Diencephalon (tissue), 2 donors: ENCODE measurements around a stretch of chr1.

DNA sequence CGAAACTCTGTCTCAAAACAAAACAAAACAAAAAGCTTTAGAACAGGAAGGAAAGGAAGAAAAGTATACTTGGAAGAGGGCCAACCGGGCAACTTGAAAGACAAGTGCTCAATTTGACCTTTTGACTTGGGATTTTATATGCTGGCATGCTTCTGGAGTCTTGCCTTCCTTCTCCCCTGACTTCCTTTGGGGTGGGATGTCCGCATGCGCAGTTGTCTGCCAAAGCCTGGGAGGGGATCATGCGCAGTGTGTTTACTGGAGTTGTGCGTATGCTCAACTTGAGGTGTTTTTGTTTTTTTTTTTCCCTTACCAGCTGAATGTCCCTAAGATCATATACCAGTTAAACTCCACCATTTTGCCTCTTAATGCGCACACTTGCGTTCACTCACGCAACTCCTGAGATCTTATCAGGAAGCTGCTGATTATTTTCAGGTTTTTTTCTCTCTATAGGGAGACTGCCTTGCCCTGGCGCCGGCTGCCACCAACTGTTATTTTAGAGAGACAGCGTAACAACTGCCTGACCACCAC is 138.6 kb upstream of the ZNF644 start:
- RAMPAGE, long total RNA, result no peak

- RAMPAGE, long total RNA, result no peak
These were observed 178.2 kb downstream of the TGFBR3 start for GRCh38 chr1:91707586-91708291.

DNA sequence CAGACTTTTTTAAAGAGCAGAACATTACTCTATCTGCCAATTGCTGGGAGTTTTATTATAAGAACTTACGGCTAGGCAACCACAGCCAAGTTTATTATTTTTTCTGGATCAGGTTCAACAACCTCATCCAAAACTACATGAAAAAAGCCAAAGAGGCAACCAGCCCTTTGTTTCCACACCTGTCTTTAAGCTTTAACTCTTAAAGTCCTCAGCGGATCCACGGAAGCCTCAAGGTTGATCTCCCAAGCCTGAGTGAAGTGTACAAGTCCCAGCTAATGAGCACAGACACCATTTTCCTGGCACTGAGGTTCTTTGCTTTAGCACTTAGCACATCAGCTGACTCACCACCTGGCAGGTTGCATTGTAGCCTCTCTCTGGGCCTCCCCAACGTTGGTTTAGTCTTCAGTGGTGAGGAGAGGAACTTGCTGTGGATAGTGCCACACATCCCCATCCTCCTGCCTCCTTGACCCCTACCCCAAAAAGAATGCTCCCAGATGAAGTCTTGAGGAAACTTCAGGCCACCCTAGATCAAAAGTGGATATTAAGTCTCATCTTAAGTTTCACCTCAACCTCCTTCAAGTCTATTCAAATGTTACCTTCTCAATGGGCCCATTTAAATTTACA is 143.0 kb downstream of the TGFBR3 start:
- RAMPAGE, long total RNA, result no peak

DNA sequence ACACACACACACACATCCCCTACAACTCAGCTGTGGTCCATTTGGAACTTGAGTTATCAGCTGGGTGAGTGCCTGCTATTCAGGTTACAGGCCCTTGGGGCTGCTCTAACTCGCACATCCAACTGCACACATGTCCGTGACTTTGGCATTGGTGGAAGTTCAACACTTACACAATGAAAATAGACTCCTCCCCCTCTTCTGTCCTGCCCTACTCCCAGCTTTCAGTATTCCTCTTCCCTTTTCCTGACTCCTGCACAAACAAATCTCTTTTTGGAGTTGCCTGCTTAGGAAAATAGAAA is 141.0 kb downstream of the TGFBR3 start:
- RAMPAGE, long total RNA, result no peak

DNA sequence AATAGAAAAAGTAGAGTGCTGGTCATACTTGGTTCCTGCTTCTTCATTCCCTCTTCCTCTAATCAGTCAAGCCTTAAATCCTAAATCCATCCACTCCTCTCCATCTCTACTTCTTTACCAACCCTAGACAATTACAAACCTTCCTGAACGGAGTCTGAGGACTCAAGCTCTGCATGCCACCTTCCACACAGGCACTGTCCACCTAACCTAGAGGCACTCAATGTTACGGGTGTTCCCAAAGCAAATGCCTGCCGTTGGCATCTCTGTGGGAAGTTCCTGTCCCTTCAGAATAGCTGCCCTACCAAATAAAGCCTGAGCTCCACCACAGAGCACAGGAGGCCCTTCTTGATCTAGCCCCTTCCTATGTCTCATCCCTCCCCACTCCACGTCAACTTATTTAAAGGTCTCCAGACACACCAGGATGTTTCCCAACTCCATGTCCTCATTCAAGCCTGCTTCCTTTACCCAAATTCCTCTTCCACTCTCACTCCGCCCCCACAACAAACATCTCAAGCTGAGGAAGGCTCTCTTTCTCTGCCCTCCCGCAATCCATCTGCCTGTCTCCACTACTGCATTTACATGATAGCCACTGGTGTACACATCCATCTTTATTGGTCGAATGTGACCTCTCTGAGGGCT is 87.8 kb downstream of the TGFBR3 start:
- RAMPAGE, long total RNA, result no peak

- RAMPAGE, long total RNA, result no peak
These were observed 82.2 kb downstream of the TGFBR3 start for GRCh38 chr1:91803738-91804198.

DNA sequence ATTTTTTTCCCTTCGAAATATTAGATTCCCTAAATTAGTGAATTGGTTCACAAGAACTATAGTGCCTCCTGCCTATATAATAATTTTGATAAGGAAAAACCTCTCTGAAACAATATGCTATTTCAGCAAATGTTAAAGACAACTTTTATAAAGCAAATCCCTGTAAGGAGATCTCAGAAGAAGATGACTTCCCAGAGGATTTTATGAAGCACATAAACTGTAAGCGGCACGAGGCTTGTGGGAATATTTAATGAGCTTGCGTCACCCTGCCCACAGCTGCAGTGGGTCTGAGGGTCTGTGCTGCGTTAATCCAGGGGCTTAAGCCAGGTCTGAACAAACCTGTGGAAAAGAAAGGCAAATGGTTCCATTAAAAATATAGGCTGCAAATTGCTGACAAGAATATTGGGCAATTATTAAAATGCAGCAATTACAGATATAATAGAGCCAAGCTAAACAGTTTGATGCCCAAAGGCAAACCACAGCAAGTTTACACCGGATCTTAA is 22.0 kb downstream of the TGFBR3 start:
- RAMPAGE, long total RNA, result no peak

DNA sequence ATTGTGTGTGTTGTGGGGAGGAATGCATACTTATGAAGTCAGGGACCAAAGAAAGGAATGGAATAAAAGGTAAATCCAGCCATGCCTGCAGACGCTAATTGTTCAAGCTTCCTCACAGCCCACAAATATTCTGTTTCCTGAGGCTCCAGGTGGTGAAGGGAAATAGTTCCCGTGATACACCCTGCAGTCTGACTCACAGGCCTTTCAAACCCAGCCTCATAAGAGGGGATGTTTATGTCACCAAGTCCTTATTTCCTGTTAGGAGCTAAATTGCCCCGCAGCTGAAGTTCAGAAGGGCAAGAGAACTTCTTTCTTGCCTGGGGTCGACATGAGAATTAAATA is 1.0 kb downstream of the EPHX4 start:
- RAMPAGE, long total RNA, result no peak

- RAMPAGE, long total RNA, result no peak
These were observed 20.3 kb downstream of the GLMN start for GRCh38 chr1:92278213-92279082.

- RAMPAGE, long total RNA, result no peak
These were observed 18.9 kb downstream of the RPAP2 start for GRCh38 chr1:92317644-92318232.

- RAMPAGE, long total RNA, result no peak
These were observed 97.1 kb upstream of the GFI1 start for GRCh38 chr1:92583682-92584406.

DNA sequence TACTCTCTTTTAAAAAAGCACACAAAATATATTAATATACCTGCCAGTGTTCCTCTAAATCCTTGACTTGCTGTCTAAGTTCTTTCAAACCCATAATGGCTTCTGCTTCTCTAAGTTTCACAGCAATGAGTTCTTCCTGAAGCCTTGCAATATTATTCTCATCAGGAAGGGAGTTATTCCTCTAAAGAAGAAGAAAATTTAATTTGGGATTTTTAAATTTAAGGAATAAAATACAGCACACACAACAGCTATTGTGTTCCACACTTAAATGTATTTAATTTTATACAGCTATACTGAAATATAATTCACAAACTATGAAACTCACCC is 139.0 kb upstream of the GFI1 start:
- RAMPAGE, long total RNA, result no peak

GRCh38 chr1:92919294-92919996 is 41.8 kb downstream of the DIPK1A start:
- RAMPAGE, long total RNA, result no peak

GRCh38 chr1:93080231-93080462 is 1.1 kb downstream of the MTF2 start:
- RAMPAGE, long total RNA, result no peak

DNA sequence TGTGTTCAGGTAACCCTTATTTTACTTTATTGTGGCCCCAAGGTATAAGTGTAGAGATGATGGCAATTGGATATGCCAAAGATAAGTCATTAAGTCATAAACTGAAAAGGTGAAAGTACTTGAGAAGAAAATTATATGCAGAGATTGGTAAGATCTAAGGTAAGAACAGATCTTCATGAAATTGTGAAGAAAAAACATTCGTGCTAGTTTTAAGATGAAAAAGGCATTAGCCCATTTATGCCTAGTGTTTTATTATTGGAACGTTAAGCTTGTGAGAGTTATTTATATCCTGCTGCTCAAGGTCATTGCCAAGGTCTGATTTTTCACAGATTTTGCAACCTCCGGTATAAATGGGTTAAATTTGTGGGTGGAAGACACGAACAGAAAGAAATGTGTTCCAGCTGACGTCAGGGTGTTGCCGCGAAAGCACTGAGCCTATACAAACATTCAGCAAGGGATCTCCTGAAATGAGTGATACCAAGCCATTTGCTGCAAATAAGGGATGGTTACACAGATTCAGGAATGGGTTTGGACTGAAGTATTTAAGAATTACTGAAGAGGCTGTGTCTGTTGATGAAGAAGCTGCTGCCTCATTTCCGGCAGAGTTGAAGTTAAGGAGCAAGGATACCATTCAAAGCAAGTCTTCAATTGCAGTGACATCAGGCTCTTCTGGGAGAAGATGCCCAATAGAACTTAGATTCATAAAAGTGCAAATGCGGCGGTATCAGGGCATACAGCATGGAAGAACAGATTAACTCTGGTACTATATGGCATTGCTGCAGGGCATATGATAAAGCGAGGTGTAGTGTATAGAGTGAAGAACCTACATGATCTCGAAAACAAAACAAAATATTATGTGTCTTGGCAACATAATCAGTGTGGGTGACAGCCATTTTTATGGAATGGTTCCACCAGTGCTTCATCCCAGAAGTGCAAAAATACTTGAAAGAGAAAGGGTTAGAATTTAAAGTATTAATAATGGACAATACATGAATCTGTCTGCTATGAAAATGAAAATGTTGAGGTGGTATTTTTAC is 32.1 kb downstream of the TMED5 start:
- RAMPAGE, long total RNA, result no peak

- RAMPAGE, long total RNA, result no peak
These were observed 27.6 kb downstream of the TMED5 start for GRCh38 chr1:93152227-93153408.

DNA sequence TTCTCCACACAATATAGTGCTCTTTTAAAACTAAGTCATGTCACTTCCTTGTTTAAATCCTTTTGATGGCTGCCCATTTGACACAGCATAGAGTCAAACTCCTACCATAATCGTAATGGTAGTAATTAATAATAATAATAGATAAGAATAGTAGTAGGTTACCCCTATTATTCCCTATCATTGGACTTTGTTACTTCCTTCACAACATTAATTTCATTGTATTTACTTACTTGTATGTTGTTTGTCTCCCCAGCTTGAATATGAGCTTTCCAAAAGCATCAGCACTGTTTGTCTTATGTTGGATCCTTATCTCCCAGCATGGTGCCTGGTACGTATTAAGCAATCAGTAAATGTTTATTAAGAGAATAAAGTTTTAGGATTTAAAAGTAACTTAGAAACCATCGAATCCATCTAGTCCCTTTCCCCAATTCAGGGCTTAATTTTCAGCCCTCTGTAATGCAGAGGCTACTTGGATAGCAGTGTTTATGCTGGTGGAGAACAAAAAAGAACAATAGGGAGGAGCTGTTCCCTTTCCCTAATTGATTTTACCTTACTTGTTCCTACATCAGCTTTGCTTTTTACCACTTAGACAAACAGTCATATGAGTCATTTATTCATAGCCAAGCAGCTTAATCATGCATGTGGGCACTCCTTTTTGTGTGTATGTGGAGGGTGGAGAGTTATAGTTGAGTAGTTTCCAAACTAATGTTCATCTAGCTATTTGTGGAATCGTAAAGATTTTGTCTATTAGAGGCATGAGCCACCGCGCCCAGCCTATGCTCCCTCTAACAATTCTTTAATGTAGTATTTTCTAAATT is 21.1 kb upstream of the DR1 start:
- RAMPAGE, long total RNA, result no peak

GRCh38 chr1:93449002-93449865 is 1.3 kb downstream of the FNBP1L start:
- RAMPAGE, long total RNA, result no peak

- RAMPAGE, long total RNA, result no peak
These were observed 66.0 kb downstream of the BCAR3 start for GRCh38 chr1:93615637-93616072.

- RAMPAGE, long total RNA, result no peak
These were observed 64.0 kb downstream of the BCAR3 start for GRCh38 chr1:93617294-93618456.